Esophagus muscularis mucosa (tissue), 4 donors: ENCODE data around the genes ASAP3 and SRRM1.

DNA sequence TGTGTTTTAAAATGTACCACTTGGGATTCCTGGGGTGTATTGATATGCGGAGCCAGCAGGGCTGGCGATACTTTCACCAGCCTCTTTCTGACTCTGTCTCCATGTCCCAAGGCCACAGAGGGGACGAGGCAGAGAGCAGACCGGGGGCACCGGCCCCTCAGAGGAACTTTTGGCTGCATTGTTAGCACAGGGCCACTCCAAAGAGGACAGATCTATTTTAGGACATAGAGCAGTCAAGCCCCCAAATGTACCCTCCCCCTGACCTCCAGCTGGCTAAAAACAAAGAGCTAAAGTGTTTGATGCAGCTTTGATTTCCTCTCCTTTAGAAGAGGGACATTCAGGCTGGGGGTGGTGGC, 25.5 kb upstream of the ZNF436 start:
- PRO-cap: no peak
- RAMPAGE, long total RNA, 4 experiments: no peak in any of the 4 experiments

DNA sequence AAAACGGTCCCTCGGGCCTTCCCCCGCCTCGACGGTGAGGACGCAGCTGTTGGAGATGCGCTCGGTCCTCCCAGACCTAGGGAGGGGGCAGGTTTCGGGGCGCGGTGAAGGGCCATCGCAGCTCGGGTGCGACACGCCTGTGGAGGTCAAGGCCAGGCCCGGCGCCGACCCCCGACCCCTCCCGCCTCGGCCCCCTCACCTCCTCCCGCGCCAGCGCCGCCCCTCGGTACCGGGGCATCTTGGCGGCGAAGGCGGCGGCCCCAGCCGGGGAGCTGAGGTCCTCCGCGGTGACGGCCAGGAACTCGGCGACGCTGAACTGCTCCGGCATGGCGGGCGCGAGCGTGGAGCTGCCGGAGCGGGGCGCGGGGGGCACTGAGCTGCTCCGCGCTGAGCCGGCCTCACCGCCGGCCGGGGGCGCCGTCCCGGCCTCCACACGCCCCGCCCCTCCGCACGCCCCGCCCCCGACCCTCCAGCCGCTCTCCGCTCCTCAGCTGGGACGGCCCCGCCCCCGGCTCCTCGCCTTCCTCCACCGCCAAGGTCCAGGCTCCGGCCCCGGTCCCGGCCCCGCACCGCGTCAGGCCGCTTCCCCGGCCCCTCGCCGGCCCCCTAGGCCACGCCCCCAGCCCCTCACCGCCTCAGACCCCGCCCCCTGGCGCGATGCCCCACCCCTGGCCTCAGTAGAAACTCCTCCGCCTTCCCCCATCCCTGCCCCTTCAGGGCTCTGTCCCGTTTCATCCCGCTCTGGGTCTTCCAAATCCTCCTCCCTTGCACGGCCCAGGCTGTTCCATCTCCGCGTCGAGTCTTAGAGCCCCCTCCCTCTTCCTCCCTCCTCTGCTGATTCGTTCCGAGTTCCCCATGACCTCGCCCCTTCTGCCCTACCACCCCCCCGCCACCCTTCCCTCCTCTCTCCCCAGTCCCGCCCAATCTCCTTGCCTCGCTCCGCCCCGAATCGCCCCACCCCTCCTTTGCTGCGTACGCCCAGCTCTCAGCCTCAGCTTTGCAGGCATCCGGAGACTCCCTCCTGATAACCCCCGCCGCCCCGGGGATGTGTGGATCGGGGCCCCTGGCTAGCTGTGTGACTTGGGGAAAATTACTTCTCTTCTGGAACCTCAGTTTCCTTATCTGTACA, at the start of gene ASAP3:
TSS of gene ASAP3 (minus strand) at position 374 of the 1,129 bp plus-strand sequence.
- PRO-cap: bidirectional peak, plus-strand start at position 519 of the sequence, minus-strand start at position 430 of the sequence; bidirectional peak, plus-strand start at position 1,025 of the sequence, minus-strand start at position 804 of the sequence
- RAMPAGE, long total RNA, 4 experiments: no peak in any of the 4 experiments

GRCh38 chr1:23523974-23524636, 6.9 kb downstream of the E2F2 start:
- PRO-cap: no peak
- RAMPAGE, long total RNA, 4 experiments: no peak in any of the 4 experiments

DNA sequence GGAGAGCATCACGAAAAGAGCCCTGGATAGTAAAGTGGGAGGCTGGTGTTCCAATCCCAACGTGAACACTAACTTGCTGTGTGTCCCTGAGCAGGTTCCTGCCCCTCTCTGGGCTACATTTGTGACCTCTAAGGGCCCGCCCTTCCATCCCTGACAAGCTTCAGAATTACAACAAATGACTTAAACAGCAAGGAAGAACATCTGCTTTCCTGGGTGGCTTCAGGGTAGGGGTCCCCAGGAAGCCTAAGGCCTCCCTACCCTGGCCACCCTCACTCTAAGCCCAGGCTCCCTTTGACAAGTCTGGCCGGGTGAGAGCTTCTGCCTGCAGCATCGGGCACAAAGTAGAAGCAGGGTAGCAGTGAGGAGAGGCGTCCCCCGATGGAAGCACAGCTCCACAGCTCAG, 5.6 kb downstream of the ID3 start:
- PRO-cap: no peak
- RAMPAGE, long total RNA, 4 experiments: no peak in any of the 4 experiments

- PRO-cap: no peak
- RAMPAGE, long total RNA, 4 experiments: no peak in any of the 4 experiments
These were observed 2.0 kb downstream of the ID3 start for GRCh38 chr1:23557124-23557932.

- PRO-cap: no peak
- RAMPAGE, long total RNA, 4 experiments: no peak in any of the 4 experiments
These were observed 53.7 kb upstream of the ID3 start for GRCh38 chr1:23612580-23613907.

- PRO-cap: no peak
- RAMPAGE, long total RNA, 4 experiments: no peak in any of the 4 experiments
These were observed 3.7 kb upstream of the GALE start for GRCh38 chr1:23804321-23804666.

GRCh38 chr1:23824529-23825323, 503 bp downstream of the HMGCL start:
- PRO-cap: no peak
- RAMPAGE, long total RNA, 4 experiments: no peak in any of the 4 experiments

DNA sequence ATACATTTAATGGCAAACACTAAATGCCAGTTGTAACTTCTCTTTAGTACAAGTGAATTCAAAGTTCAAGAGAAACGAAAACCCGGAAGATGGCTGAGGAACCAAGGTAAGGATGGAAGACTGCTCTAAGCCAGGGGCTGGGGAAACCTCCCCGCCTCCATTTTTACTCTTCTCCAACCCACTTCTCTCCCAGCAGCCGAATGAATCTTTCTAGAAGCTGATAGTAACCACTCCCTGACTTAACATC, 1.2 kb downstream of the FUCA1 start:
- PRO-cap: no peak
- RAMPAGE, long total RNA, 4 experiments: no peak in any of the 4 experiments

GRCh38 chr1:23908713-23909345, 4.3 kb downstream of the CNR2 start:
- PRO-cap: no peak
- RAMPAGE, long total RNA, 4 experiments: no peak in any of the 4 experiments

DNA sequence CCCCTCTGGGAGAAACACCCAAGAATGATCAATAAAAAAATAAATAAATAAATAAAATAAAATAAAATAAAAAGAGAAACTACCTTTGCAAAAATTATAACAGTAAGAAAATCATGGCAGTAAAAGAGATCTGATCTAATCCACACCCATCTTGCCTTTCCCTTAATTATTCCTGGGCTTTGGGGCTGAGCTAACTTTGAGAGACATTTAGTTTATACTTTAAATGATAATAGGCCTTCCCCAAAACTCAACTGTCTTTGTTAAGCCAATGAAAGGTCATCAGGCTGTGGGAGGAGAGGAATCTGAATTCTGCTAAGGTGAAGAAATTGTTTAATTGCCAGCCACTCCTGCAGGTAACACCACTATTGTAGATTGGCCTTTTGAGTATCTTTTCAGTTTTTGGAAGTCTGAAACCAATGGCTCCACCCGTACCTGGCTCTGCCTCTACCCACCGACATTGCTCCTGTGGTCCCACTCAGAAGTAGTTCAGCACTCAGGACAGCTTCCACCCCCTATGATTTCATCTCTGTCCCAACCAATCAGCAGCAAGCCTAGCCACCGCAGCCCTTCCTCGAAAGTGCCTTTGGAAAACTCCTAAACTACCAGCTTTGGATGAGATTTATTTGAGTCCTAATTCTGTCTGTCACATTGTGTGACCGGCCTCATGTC, 23.0 kb upstream of the PNRC2 start:
- PRO-cap: no peak
- RAMPAGE, long total RNA, 4 experiments: no peak in any of the 4 experiments

DNA sequence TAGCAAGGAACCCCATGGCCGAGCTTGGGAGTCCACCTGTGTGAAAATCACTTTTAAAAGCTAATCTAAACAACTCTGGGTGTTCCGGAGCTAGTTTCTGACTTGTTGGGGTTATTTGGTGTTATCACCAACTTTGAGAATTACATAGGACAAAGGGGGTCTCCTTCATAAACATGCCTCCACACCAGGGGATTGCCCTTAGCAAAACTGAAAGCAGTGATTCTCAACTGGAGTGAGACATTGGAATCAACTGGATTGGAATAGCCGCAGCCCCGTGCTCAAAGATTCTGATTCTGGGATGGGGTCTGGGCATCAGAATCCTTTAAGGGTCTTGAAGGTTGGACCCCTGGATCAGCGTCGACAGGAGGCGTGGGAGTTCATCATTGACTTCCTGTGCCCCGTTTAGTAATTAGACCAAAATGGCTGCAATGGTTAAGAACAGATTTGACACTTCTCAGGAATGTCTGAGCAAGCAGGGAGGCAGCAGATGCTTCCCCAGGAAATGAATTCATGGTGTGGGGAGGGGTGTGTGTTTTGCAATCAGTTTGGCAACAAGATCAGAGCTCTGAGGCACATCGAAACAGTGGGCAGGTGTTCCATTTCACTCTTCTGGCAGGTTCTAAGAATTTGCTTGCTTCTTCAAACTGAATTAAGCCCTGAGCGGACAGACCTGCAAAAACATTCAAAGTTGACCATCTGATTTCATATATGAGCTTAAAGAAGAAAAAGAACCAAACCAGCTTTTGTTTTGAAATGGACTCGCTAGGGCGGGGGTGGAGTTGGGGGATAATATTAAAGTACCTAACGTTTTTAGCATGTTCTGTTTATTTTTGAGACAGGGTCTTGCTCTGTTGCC, 4.6 kb upstream of the PNRC2 start:
- PRO-cap: no peak
- RAMPAGE, long total RNA, 4 experiments: no peak in any of the 4 experiments

DNA sequence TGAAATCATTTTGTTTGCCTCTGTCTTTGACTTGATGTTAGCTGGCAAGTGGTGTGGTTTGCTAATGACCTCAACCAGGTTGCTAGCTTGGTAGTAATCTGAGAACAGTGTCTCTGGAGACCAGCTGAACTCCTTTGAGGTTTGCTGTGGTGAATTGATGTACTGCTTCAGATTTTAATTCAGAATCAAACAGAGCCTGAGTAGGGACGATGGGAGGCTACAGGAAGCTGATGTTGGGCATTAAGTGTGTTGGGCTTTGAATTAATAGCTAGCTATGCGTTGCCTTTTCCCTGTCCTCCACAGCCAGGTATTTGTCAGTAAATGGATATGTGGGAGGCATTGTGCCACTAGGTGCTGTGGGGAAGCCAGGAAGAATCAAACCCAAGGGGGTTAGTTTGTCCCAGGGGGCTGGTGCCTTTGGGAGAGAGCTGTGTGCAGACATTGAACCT, 23.4 kb upstream of the SRSF10 start:
- PRO-cap: no peak
- RAMPAGE, long total RNA, 4 experiments: no peak in any of the 4 experiments

DNA sequence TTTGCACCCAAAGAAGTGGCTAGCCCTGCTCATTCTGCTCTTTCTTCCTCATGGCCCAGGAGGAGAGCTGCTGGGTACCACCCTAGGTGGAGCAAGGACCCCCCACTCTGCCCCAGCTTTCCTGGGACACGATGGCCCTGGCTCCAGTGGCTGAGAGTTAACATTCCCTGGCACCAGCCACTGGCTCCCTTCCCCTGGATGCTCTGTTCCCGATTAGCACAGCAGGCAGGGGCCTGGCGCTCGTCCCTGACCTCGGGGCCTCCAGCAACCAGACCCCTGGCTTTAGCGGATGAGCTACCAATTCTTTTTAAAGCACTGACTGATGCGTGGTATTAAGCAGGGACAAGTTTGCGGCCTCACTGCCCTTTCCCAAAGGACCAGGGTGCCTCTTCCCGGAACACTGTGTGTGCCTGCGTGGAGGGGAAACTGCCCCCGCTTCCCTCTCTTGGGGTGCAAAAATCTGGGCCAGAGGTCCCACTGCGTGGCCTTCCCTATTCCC, 1.1 kb downstream of the MYOM3 start:
- PRO-cap: bidirectional peak, plus-strand start at position 372 of the sequence, minus-strand start at position 109 of the sequence
- RAMPAGE, long total RNA, 4 experiments: no peak in any of the 4 experiments

- PRO-cap: no peak
- RAMPAGE, long total RNA, 4 experiments: no peak in any of the 4 experiments
These were observed 1.2 kb downstream of the IL22RA1 start for GRCh38 chr1:24141589-24142214.

- PRO-cap: no peak
- RAMPAGE, long total RNA, 4 experiments: no peak in any of the 4 experiments
These were observed 459 bp downstream of the IFNLR1 start for GRCh38 chr1:24186595-24187065.

DNA sequence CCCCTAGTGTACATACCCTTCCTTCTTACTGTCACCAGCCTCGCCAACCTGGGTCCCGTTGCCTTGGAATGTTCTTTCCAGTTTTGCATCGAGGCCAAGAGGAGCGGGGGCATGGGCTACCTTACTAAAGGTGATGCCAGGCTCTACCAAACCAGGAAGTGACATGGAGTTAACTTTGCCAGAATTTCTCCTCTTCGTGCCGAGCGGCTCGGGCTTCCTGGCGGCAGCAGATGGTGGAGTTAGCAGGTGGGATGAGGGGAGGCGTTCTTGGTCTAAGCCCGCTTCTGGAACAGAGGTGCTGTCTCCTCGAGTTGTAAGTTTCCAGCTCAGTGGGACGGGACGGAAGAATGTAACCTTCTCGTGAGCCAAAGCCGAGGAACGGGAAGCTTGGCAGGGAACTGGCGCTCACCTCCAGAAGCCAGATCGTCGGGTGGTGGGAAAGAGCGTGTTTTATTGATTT, 415 bp downstream of the NIPAL3 start:
- PRO-cap: no peak
- RAMPAGE, long total RNA, 4 experiments: no peak in any of the 4 experiments

GRCh38 chr1:24502019-24502644, 504 bp upstream of the RCAN3 start:
- PRO-cap: bidirectional peak, plus-strand start at chr1:24502522, minus-strand start at chr1:24502397
- RAMPAGE, long total RNA, 4 experiments: no peak in any of the 4 experiments

DNA sequence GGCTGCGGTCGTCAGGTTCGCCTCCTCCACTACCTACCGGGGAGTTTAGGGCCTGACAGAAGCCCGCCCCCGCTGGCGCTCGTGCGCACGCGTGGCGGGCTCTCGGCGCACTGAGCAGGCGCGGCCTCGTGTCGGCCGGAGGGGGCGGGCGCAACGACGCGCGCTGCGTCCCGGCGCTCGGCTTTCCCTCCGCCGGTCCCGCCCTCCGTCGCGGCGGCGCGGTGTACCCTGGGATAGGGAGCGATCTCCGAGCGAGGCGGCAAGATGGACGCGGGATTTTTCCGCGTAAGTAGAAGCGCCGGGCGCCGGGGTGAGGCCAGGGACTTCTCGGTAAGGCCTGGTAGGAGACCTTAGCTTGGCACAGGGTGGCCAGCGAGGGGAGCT, at the start of gene SRRM1:
TSS of gene SRRM1 (plus strand) at position 240 of the 384 bp plus-strand sequence.
- PRO-cap: bidirectional peak, plus-strand start at position 236 of the sequence, minus-strand start outside the sequence
- RAMPAGE, long total RNA, 4 experiments: start-site peak on the plus strand in 4 of 4 experiments, centred at positions 235 to 245 of the sequence, 616 to 1,840 reads per replicate

- PRO-cap: no peak
- RAMPAGE, long total RNA, 4 experiments: no peak in any of the 4 experiments
These were observed 29.7 kb downstream of the SRRM1 start for GRCh38 chr1:24672724-24673356.